ENCODE measurements around a stretch of chr12.

- PRO-cap, result no peak
Observed at GRCh38 chr12:132453449-132453893, 36.5 kb upstream of the FBRSL1 start.

DNA sequence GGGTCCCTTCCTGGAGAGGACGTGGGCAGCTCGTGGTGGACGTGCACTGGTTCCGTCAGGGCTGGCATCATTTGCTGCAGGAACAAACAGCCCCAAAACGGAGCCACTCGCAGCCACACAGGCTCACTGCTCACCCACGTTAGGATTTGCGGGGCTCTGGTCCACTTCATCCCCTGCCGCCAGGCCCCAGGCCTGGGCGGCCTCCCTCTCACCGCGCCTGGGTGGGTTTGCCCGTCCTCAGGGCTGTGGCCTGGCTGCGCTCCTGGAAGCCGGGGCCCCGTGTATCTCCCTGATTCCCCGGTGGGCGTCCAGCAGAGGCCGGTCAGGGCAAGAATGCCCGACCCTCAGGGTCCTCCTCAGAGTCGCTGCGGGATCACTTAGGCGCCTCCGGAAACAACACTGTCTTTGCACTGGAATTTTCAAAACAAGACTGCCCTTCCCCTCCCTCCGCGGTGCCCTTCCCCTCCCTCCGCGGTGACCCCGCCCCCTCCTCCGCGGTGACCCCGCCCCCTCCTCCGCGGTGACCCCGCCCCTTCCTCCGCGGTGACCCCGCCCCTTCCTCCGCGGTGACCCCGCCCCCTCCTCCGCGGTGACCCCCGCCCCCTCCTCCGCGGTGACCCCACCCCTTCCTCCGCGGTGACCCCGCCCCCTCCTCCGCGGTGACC is 15.6 kb upstream of the FBRSL1 start:
- PRO-cap, result unidirectional peak, minus-strand start at position 398 of the sequence

DNA sequence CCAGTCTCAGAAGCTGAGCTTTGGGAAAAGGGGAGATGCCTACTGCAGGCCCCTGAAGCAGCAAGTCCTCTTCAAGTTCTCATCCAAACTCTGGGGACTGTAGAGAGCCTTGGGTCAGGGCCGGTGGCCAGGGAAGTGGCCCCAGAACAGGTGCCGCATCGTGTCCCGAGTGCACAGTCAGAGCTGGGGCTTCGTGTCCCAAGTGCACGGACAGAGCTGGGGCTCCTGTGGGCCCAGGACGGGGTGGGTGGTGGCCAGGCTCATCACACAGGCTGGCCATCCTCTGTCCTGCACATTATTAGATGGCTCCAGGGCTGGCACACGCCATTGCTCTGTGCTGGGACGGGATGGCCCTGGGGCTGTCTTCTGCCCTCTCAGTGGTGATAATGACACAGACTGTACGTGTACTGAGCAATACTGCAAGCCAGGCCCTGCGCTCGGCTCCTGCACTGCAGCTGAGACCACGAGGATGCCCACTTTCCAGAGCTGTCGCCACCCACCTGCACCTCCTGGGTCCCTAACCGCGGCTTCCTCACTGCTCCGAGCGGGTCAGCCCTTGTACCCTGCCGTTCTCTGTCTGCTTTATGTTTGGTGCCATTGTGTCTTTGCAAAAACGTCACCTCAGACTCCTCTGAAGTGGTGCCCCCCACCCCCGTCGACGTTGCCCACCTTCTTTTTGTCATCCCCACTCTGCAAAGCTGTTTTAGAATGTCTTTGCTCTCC is 1.9 kb downstream of the FBRSL1 start:
- PRO-cap, result no peak

GRCh38 chr12:132552094-132553173 is 57.9 kb downstream of the LRCOL1 start:
- PRO-cap, result no peak

DNA sequence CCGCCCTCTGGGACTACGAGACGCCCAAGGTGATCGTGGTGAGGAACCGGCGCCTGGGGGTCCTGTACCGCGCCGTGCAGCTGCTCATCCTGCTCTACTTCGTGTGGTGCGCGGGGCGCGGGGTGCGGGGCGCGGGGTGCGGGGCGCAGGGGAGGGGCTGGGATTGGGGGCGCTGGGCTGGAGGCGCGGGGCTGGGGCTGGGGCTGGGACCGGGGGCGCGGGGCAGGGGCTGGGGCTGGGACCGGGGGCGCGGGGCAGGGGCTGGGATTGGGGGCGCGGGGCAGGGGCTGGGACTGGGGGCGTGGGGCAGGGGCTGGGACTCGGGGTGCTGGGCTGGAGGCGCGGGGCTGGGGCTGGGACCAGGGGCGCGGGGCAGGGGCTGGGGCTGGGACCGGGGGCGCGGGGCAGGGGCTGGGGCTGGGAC is 320 bp downstream of the P2RX2 start:
- PRO-cap, result no peak

DNA sequence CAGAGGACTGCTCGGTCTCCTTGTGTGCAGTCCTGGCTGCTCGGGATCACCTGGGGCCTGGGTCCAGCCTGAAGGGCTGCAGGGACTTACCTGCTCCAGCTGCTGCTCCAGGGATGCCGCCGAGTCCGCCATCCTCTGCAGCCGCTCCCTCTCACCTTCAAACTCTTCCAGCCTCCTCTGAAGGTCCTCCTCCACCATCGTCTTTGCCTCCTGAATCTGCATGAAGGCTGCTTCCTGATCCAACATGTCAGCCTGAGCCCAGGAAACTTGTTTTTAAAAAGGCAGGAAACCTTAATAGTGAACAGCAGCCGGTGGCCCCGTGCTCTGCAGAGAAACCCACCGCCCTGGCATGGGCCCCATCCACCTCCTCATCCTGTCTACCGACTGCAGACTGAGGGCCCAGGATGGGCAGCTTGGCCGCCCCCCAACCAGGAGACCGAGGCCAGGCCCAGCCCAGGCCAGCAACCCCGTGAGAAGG is 32.2 kb downstream of the GOLGA3 start:
- PRO-cap, result no peak

GRCh38 chr12:132798219-132798590 is 30.5 kb downstream of the GOLGA3 start:
- PRO-cap, result no peak

GRCh38 chr12:132894997-132895399 is 7.6 kb upstream of the CHFR start:
- PRO-cap, result no peak

Data from fallopian tube (tissue), 1 donor.